ENCODE data around the genes USH2A, LYPLAL1 and BPNT1.

GRCh38 chr1:215643679-215644344 is 76.7 kb downstream of the KCTD3 start:
- PRO-cap, 8 experiments, result no peak in any of the 8 experiments

GRCh38 chr1:216182890-216183559 is 240.2 kb downstream of the USH2A start:
- PRO-cap, 8 experiments, result no peak in any of the 8 experiments

- PRO-cap, 8 experiments, result no peak in any of the 8 experiments
Measured at GRCh38 chr1:216423184-216423602, at the start of gene USH2A. Gene USH2A (minus strand): TSS chr1:216423448.

DNA sequence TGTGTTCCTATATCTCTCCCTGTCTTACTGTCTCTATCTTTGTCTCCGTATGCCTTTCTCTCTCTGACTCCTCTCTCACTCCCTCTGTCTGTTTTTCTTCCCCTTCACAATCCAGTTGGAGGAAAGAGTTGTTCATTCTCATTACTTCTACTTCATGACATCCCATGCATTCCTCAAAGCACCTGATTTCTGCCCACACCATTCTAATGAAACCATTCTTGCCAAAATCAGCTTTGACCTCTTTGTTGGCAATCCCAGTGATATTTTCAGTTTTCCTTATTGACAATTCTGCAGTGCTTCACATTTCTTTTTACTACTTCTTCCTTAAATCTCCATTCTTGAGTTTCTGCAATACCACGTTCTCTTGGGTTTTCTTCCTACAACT is 97.4 kb downstream of the ESRRG start:
- PRO-cap, 8 experiments, result no peak in any of the 8 experiments

GRCh38 chr1:218156440-218157138 is 128.5 kb upstream of the RRP15 start:
- PRO-cap, 8 experiments, result no peak in any of the 8 experiments

- PRO-cap, 8 experiments, result no peak in any of the 8 experiments
Measured at GRCh38 chr1:218165120-218166036, 119.7 kb upstream of the RRP15 start.

GRCh38 chr1:218421733-218422079 is 76.6 kb downstream of the TGFB2 start:
- PRO-cap, 8 experiments, result no peak in any of the 8 experiments

DNA sequence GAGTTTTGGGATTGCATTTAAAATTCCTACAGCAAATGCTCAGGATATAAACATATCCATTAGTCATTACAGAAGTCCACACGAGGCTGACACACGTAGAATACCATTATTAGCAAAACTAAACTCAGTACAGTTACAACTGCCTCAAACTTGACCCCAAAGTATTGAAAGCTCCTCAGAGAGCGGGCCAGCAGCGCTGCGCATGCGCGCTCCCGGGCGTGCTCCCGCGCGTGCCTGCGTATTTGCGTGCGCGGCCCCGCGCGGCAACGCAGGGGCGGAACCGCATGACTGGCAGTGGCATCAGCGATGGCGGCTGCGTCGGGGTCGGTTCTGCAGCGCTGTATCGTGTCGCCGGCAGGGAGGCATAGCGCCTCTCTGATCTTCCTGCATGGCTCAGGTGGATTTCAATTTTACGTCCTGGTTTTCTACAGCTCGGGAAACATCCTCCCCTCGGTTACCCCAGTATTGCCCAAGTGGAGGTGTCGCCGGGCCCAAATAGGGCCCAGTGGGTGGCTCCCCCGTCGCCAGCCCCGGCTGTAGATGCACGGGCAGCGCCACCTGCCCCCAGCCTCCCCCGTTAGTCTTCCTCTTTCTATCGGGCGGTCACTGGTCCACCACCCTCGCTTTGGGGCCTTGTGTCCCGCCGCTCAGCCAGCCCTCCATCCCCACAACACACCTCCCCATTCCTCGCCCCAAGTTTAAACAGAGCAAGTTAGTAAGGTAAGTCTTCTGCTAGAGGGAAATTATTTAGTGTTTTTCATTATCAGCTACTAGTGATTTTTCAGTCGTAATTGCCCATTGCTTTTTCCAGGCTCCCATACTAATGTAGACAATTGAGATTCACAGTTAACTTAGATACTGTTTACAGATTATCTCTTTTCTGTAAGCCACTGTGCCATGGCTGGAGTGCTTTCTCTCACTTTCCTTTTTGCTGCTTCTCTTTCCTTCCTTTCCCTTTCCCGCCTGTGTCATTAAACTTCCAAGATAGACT is at the start of gene LYPLAL1:
TSS of gene LYPLAL1 (plus strand) at position 294 of the 991 bp plus-strand sequence.
- PRO-cap, 8 experiments, result peak in 8 of 8 experiments; most common plus-strand start position 593 of the sequence (in 5); most common minus-strand start position 163 of the sequence (in 3)

DNA sequence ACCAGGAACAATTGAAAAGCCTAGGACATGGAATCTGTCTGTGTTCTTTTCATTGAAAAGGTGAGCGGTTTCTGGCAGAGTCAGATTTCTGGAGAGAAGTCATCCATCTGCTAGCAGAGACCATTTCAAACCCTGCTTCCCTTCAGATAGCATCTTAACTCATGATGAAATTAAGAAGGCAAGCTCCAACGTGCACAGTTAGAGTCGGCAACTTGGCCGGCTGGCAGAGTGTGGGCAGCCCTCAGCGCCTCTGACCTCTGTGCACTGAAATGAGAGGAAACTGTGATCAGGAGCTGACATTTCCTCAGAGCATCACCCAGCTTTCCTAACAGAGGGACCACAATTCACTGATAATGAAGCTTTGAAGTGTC is 144.9 kb upstream of the ZC3H11B start:
- PRO-cap, 8 experiments, result no peak in any of the 8 experiments

DNA sequence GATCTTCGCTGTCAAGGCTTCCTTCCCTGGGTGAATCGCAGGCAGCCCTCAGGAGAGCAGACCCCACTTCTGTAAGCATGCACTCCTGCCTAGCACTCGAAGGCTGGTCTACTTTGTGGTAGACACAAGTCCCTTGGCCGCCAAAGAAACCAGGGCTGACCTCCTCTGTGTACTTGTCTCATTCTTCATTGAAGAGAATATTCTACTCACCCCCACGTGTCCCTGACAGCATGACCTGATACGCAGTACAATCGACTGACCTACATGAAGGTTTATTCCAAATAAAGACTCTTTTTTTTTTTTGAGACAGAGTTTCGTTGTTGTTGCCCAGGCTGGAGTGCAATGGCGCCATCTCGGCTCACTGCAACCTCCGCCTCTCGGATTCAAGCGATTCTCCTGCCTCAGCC is 881 bp upstream of the SLC30A10 start:
- PRO-cap, 8 experiments, result no peak in any of the 8 experiments

DNA sequence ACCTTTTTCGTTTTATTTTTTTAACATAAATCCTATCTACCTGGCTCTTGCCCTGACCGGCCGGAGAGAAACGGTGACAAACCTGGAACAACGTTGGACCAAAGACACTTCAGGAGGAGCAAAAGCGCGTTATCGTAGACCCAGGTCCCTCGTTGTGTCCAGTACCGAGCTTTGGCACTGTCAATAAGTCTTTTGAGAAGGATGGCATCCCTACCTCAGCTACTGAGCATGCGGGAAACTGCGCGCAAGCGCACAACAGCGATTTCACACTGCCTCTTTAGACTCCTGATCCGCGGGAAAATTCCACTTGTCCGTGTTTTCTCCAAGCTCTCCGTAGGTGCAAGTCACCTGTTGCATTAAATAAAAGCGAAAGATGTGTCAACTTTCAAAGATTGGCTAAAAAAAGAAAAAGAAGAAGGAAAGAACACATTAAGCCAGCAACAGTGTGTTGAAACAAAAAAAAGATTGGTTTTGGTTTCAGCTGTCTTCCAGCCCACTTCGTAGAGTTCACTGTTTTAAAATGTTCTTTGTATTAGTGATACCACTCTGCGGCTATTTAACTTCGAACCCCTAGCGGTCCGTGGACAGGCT is at the start of gene BPNT1:
TSS of gene BPNT1 (minus strand) at position 185 of the 591 bp plus-strand sequence.
- PRO-cap, 8 experiments, result peak in 8 of 8 experiments; most common plus-strand start position 456 of the sequence (in 2); most common minus-strand start position 185 of the sequence (in 7)

GRCh38 chr1:220253222-220254099 is 18.8 kb downstream of the RAB3GAP2 start:
- PRO-cap, 8 experiments, result no peak in any of the 8 experiments

DNA sequence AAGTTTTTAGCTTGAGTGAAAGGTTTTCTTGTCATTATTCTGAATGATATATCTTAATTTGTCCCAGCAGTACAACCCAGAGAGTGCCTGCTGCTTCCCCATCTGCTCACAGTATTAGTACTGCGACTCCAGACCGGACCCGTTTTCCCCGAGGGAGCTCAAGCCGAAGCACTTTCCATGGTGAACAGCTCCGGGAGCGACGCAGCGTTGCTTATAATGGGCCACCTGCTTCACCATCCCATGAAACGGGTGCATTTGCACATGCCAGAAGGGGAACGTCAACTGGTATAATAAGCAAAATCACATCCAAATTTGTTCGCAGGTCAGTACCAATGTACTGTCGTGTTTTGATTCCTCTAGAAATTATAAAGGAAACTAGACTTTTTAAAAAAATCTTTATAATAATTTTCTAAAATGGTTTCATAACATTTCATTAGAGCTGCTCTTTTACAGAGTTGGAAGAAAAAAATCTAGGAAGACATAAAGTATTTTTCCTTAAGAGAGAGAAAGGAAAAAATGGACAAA is 37.1 kb upstream of the C1orf115 start:
- PRO-cap, 8 experiments, result no peak in any of the 8 experiments

GRCh38 chr1:220691149-220691923 is 1.2 kb downstream of the C1orf115 start:
- PRO-cap, 8 experiments, result no peak in any of the 8 experiments

DNA sequence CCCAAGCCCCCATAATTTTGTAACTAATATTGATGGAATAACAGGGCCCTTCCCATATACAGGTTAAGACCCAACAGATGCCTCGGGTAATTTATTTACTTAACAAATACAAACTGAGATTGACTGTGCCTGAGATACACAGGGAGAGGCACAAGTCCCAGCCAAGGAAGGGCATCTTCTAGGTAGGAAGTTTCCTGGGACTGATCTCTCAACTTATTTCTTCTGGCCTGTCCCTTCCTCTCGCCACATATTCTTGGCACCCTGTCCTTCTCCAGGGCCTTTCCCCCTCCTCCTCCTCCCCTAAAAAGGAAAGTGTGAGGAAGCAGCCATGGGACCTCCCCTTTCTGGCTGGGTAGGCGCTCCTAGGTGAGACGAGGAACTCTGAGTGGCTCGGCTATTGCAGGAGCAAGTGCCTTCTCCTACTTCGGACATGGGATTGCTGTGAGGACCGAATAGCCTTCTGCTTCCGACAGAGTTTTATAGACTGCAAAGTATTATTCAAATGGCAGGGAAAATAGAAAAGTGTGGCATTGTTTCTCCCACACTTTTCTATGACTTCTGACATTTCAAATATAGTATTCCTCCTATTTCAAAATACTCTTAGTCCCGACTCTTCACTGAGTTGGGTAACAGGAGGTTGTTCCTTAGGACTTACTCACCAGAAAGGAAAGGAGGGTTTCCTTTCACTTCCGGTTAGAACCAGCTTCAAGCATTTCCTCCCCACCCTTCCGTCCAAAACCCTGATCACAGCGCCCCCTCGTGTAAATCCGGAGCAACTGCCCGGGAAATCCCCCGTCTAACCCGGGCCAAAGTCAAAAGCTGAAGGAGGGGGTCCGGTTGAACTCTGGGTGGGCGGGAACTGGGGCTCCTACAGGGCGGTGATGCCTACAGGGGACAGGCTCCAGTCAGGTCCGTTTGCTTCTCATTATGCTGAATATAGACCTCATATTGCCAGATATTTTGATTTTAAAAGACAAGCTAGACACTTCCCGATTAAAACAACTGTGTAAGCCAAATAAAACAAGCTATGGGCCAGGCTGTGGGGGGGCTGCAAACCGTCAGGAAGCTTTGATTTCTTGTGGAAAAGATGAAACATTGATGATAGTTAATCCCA is 15.3 kb upstream of the MTARC2 start:
- PRO-cap, 8 experiments, result no peak in any of the 8 experiments

GRCh38 chr1:220748399-220748973 is 364 bp downstream of the MTARC2 start:
- PRO-cap, 8 experiments, result peak in 3 of 8 experiments; most common minus-strand start chr1:220748522 (in 3)

- PRO-cap, 8 experiments, result no peak in any of the 8 experiments
Measured at GRCh38 chr1:220751522-220752033, 3.5 kb downstream of the MTARC2 start.

GRCh38 chr1:220754674-220755466 is 6.7 kb downstream of the MTARC2 start:
- PRO-cap, 8 experiments, result no peak in any of the 8 experiments

- PRO-cap, 8 experiments, result peak in 2 of 8 experiments; most common plus-strand start chr1:220886597 (in 2)
Measured at GRCh38 chr1:220886357-220887108, 7.3 kb downstream of the HLX start.

GRCh38 chr1:220962034-220962213 is 82.7 kb downstream of the HLX start:
- PRO-cap, 8 experiments, result peak in 1 of 8 experiments; most common minus-strand start chr1:220962115 (in 1)